A673 (cell line): ENCODE measurements around a stretch of chr5.

GRCh38 chr5:53226-54257 is 38.4 kb upstream of the PLEKHG4B start:
- PRO-cap: no peak

DNA sequence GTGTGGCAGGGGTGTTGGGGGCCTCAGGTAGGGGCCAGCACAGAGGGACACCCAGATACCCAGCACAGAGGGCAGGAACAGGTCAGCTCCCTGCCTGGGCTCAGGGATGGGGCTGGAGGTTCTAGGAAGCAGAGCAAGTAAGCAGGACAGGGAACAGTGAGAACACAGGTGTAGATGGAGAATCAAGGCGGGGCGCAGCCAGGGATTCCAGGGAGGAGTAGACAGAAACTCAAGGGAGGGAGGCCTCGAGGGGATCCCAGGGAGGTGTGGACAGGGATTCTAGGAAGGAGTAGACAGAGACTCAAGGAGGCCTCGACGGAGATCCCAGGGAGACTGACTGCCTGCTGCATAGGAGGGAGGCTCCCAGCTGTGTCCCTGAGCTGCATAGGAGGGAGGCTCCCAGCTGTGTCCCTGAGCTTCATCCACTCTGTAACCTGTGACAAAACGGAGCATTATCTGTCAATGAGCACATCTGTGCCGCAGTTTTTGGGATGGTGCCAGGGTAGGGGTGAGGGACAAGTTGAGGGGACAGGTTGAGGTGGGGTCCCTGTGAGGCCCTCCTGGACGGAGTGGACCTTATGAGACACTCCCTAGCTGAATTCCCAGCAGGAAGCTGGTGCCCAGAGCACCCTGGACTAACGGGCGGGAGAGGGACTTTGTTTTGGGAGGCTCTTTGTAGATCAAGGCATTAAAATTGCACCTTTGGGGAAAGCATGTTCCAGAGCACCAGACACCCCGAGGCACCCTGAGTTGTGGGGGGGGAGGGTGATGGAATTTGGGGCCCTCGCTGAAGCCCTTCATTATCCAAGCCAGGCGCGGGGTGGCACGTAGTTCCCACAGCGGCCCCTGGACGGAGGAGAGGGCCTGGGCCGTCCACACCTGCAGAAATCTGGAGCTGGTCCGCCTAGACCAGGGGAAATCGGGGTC is 829 bp upstream of the PLEKHG4B start:
- PRO-cap: no peak

DNA sequence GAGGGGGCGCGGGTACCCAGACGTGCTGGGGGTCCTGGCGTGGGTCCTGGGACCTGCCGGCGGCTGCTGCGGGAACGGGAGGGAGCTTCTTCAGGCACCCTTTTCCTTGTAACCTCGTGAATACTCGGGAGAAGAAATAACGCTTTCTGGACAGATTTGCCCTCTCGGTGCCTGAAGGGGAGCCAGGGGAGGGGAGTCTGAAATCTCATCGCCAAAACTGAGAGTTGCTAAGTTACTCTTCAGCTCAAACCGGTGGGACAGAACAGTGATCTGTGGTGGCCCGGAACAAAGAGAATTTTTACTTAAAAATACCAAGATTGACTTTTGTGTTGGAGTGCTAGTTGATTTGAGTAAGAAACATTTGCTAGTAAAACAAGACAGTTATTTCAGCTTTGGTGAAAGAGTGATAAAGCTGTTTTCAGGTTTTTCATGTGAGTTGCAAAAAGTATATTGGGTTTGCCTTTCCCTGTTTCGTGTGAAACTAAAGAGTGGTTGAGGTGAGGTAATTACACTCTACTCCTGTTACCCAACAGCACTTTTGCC is 649 bp downstream of the PLEKHG4B start:
- PRO-cap: no peak

DNA sequence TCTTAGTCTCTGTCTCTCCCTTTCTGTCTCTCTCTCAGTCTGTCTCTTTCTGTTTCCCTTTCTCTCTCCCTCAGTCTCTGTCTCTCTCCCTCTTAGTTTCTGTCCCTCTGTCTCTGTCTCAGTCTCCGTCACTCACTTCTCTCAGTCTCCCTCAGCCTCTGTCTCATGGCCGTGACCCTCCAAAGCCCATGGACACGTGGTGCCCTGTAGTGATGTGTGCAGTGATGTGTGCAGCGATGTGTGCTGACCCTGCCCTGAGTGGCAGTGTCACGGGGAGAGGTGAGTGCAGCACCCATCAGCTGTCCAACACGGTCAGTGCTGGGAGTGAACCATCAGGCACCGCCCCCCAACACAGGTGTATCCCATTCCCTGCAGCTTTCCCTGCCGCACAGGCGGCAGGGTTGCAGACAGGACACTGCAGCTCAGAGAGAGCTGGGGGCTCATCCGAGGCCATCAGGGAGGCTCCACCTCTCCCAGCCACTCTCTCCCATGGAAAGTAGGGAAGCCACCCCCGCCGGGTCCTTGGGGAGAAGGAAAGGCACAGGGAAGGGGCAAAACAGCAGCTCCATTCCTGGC is 809 bp upstream of the LRRC14B start:
- PRO-cap: no peak

DNA sequence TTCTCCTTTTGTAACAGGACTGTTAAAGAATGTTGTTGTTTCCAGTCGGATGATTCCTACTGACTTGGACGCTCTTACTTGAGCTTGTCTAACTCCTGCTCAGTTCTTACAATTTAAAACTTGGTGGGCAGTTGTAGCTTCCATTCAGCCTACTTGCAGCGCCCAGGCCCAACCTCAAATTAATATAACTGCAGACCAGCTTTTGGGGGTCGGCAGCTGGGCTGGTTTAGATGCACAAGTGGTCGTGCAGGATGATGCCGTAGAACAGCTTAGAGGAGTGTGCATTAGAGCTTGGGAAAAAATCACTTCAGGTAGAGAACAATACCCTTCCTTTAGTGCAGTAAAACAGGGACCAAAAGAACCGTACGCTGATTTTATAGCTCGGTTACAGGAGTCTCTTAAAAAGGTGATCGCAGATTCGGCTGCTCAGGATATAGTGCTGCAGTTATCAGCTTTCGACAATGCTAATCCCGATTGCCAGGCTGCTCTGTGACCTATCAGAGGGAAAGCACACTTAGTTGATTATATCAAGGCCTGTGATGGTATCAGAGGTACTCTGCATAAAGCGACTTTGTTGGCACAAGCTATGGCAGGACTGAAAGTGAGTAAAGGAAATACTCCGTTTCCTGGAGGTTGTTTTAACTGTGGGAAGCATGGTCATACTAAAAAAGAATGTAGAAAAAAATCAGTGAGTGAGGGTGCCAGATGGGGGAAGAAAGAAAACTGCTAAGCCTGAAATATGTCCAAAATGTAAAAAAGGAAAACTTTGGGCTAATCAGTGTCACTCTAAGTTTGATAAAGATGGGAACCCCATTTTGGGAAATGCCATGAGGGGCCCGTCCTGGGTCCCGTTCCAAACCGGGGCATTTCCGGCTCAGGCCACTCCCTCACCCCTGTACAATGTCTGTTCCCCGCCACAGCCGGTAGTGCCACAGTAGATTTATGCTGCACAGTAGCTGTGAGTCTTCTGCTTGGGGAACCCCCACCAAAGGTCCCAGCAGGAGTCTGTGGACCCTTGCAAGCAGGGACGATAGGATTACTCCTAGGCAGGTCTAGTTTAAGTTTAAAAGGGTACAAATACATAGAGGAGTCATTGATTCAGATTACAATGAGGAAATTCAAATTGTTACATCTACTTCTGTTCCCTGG is 25.5 kb downstream of the SDHA start:
- PRO-cap: no peak

GRCh38 chr5:464988-465364 is 22.0 kb downstream of the EXOC3 start:
- PRO-cap: no peak

- PRO-cap: no peak
Observed at GRCh38 chr5:473716-474705, 31.0 kb downstream of the EXOC3 start.

DNA sequence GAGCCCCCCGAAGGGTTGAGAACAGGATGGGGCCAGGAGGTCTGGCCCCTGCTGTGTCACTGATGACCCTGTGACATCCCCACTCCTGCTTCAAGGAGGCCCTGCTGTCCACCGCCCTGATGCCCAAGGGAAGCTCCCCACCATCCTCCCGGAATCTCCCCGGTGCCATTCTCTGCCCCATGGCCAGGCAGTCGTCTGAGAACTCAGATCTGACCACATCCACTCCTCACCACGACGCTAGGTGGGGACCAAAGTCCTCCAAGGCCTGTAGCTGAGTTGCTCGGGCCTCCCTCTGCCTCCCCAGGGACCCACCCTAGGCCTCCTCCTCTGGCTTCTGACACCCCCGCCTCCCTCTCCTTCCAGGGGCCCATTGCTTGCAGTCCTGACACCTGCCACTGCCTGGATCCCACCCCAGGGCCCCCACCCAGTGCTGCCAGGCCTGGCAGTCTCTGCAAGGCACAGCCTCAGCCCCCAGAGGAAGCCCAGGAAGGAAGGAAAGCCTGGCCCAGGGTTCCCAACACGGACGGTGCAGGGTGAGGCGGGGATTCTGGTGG is 3.8 kb downstream of the SLC9A3 start:
- PRO-cap: no peak

DNA sequence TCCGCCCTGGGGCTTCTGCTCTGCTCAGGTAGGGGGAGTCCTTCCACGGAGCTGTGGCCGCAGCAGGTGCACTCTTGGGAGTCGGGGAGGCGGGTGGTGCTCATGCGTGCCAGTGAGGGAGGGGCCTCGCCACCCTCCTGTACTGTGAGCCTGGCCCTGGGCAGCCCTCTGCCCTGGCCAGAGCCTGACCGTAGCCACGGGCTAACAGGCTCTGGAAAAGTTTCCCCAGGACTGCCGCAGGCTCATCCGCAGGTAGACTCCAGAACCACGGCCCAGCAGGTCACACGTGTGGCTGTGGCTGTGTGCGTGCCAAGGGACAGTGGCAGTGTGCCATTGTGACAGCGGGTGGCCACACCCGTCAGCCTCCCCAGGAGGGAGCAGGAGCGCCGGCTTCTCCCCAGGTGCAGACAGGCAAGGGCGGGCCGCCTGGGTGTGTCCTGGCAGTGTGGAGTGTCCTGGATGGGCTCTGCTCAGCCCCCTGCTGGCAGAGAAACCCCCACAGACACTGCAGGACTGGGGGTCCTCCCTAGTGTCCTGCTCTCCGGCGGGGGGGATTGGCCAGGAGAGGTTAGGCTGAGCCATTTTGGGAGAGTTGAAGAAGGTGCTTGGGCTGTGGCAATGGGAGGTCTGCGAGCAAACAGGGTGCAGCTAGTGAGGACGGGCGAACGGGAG is 29.5 kb downstream of the TPPP start:
- PRO-cap: no peak

DNA sequence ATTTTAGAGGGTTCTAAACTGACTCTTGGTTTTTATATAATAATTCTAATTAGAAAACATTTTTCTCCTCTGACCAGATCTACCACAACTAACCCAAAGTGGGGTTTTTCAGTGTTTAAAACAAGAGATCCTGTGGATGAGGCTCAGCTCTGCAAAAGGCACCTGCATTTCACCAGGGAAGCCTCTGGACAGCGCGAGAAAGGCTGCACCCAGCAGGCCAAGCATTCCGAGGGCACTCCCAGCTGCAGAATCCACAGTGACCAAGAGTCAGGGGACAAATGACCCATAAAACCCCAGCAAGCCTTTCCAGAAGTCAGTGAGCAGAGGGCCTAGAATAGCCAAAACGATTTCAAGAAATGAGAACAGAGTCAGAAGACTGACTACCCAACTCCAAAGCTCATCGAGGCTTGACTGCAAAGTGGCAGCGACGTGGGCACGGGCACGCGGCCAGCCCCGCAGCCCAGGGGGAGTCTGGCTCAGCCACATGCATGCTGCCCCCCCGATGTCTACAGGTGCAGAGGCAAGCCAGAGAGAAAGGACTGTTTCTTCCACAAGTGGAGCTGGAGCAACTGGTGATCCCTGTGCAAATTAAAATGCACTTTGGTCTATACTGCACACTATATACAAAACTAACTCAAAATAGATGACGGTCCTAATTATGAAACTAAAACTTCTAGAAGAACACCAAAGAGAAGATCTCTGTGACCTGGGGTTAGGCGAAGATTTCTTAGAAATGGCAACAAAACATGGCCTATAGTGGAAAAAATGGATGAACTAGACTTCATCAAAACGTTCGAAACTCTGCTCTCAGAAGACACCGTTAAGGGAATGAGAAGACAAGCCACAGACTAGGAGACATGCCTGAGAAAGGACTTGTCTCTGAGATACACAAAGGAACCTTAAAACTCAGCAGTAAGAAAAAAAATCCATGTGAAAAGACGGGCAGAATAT is 26.1 kb downstream of the TPPP start:
- PRO-cap: no peak

DNA sequence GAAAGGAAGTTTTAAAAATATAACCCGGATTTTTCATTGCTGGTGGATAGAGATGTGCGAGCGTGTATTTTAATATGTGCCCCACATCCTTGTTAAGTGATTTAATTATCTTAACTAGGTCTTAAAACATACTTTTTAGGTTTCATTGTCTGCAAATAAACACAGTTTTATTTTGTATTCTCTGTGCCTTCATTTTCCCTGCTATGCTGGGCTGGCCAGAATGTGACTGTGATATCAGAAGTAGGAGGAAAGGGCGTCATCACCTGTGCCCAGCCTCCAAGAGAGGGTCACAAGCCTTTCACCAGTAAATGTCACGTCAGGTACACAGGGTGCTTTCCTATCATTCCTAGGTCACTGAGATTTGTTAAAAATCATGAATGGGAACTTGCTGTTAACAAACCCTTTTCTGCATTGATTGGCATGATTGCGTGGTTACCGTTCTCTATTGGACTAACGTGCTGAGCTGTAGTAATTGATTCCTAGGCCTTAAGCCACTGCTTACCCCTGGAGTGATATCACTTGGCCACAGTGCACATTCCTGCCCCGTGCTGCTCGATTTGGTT is 14.9 kb downstream of the ZDHHC11 start:
- PRO-cap: no peak

DNA sequence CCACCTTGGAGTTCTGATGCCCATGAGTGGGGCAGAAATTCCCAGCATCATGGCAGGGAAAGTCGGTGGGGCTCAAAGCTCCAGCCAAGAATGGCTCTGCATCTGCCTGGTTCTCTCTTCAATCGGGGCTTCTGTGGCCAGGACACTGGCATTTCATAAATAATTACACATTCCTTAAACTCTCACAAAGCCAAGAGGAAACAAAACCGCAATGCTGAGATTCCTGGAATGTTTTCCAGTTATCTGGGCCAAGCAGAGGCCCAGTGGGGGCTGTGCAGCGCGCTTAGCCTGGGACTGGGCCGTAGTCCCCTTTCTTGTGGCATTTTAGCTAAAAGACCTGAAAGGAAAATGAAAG is 51.8 kb upstream of the NKD2 start:
- PRO-cap: no peak

DNA sequence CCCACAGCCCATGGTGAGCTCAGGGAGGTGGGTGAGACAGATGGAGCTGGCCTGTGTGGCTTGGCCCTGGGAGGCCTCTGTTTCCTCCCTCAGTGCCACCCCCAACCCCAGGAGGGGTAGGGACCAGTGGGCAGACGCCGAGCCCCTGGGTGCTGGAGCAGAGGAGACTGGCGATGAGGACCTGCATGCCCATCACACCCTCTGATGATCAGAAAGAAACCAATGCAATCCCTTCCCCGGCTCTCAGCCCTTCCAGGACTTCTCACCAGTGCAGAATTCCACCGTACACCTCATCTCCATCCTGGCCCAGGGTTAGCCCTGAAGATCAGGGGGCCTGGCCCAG is 17.1 kb upstream of the NKD2 start:
- PRO-cap: unidirectional peak, plus-strand start at position 273 of the sequence

GRCh38 chr5:1055047-1055670 is 46.6 kb downstream of the NKD2 start:
- PRO-cap: no peak

GRCh38 chr5:1075278-1075858 is 36.5 kb downstream of the SLC12A7 start:
- PRO-cap: no peak

DNA sequence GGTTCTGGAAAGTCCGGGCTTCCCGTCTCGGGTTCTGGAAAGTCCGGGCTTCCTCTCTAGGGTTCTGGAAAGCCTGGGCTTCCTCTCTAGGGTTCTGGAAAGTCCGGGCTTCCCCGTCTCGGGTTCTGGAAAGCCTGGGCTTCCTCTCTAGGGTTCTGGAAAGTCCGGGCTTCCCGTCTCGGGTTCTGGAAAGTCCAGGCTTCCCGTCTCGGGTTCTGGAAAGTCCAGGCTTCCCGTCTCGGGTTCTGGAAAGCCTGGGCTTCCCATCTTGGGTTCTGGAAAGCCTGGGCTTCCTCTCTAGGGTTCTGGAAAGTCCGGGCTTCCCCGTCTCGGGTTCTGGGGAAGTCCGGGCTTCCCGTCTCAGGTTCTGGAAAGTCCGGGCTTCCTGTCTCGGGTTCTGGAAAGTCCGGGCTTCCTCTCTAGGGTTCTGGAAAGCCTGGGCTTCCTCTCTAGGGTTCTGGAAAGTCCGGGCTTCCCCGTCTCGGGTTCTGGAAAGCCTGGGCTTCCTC is 29.6 kb downstream of the SLC12A7 start:
- PRO-cap: no peak

DNA sequence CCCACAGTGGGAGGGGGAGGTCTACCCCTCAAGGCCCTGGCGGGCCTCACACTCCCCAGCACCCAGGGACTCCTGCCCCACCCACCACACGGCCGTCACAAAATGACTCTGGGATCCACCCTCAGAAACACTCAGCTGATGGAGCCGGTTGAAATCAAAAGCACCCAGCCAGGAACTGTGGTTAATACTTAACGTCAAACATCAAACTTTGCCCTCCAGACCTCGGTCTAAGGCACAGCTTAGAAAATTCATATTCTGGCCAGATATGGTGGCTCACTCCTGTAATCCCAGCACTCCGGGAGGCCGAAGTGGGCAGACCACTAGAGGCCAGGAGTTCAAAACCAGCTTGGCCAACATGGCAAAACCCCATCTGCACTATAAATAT is 6.0 kb downstream of the SLC12A7 start:
- PRO-cap: no peak

GRCh38 chr5:1312017-1312664 is 17.3 kb upstream of the TERT start:
- PRO-cap: no peak

- PRO-cap: no peak
Observed at GRCh38 chr5:1484956-1485365, 38.8 kb downstream of the LPCAT1 start.

- PRO-cap: no peak
Observed at GRCh38 chr5:1489357-1489845, 34.4 kb downstream of the LPCAT1 start.